Pulmonary artery (tissue), 1 donor: ENCODE measurements around the gene OR4F15.

GRCh38 chr15:101812028-101812472 lies at the start of gene OR4F15:
Gene OR4F15, plus strand, starts transcription at chr15:101812202.
- PRO-cap, result no peak

DNA sequence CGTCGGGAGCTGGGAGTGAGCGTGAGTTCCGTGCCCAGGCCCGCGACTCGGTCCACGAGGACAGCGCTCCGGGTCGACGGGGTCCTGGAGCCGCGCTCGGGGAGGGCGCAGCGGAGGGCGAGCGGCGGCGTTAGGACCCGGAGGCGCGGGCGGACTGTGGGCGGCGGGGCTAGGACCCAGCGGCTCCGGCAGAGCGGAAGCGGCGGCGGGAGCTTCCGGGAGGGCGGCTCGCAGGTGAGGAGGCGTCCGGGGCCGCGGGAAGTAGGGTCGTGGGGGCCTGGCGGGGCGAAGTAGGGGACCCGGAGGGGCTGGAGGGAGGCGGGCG lies 149.4 kb downstream of the OR4F15 start:
- PRO-cap, result no peak